Measurements from ENCODE around the genes STXBP3 and AKNAD1.

DNA sequence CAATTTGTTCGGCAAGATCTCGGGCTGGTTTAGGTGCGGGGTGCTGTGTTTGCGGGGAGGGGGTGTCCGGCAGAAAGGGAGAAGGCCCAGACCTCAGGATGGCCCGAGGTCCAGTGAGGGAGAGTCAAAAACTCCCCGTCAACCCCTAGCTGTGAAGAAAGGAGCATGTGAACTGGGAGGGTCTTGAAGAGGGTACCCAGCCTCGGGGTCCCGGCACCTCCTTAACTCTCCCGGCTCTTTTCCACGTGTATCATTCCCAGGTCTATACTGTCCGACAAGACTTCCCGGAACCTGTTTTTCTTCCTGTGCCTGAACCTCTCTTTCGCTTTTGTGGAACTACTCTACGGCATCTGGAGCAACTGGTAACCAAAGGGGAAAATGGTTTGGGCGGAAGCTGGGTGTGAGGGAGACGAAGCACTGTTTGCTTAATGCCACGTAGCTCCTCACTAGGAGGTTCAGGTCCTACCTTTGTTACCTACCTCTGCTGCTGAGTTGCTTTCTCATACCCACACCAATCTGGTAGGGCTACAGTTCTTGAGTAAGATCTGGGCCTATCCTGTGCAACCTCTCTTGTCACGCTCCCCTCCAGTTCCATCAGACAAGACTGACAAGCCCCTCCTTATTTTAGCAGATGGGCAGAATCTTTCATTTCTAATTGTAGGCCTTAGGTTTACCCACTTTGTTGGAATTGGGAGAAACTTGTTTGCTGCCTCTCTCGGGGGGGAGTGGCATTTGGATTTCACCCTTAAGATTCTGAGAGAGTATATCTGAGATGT, 608 bp downstream of the SLC30A7 start:
- PRO-cap, 2 experiments: peak in 2 of 2 experiments; most common plus-strand start position 102 of the sequence (in 1); most common minus-strand start position 115 of the sequence (in 1)

- PRO-cap, 2 experiments: no peak in any of the 2 experiments
Observed at GRCh38 chr1:101161988-101162440, 74.8 kb upstream of the S1PR1 start.

DNA sequence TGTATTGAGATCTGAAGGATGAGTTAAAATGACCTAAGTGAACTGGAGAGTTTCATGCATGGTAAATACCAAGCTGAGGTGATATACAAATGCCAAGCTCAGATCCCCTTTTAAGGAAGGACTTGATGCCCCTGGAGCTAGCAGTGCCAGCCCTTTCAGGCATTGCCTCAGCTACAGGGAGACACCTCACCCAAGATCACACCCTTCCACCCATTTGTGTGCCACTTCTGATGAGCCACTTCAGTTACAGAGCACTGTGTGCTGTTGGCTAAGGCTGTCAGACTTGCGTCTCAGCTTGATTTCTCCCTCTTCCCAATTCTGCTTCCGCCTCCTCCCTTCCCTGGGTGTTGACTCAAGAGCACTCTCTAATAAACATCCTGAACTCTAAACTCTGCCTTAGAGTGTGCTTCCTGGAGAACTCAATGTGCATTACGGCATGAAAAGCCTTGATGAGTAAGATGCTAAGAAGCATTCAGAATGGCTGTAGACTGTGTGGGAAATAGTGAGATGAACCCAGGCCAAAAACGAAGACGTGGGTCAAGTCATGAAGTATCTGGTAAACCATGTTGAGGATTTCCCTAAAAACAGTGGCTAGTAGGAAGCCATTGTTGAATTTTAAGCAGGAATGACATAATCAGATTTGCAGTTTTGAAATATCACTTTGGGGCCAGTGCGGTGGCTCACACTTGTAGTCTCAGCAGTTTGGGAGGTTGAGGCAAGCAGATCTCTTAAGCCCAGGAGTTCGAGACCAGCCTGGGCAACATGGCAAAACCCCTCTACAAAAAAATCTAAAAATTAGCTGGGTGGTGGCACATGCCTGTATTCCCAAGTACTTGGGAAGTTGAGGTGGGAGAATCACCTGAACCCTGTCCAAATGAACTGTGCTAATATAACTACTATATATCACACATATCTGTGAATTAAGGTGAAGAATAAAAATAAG, 54.8 kb upstream of the S1PR1 start:
- PRO-cap, 2 experiments: no peak in any of the 2 experiments

DNA sequence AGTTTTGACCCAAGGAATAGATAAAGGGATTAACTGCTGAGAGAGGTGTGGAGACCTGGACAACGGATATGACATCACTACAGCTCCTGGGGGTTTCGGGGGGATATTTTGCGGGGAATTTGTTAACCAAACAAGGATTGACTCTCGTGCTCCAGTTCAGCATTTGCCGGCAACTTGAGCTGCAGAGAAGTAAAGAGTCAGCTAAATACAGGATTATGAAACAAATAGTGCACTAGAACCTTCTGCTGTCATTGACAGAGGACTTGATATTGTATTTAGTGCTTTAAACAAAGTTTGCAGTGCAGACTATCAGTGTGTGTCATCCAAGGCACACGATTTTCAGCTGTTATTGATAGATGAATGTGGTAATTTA, 414 bp upstream of the OLFM3 start:
- PRO-cap, 2 experiments: no peak in any of the 2 experiments

GRCh38 chr1:102260190-102260503, 263.4 kb upstream of the OLFM3 start:
- PRO-cap, 2 experiments: no peak in any of the 2 experiments

GRCh38 chr1:103561998-103562601, 9.3 kb upstream of the AMY2B start:
- PRO-cap, 2 experiments: no peak in any of the 2 experiments

DNA sequence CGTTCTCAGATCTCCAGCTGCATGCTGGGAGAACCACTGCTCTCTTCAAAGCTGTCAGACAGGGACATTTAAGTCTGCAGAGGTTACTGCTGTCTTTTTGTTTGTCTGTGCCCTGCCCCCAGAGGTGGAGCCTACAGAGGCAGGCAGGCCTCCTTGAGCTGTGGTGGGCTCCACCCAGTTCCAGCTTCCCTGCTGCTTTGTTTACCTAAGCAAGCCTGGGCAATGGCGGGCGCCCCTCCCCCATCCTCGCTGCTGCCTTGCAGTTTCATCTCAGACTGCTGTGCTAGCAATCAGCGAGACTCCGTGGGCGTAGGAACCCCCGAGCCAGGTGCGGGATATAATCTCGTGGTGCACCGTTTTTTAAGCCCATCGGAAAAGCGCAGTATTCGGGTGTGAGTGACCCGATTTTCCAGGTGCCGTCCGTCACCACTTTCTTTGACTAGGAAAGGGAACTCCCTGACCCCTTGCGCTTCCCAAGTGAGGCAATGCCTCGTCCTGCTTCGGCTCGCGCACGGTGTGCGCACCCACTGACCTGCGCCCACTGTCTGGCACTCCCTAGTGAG, 914.6 kb downstream of the AMY1C start:
- PRO-cap, 2 experiments: no peak in any of the 2 experiments

GRCh38 chr1:107536258-107536540, 395.4 kb downstream of the NTNG1 start:
- PRO-cap, 2 experiments: no peak in any of the 2 experiments

DNA sequence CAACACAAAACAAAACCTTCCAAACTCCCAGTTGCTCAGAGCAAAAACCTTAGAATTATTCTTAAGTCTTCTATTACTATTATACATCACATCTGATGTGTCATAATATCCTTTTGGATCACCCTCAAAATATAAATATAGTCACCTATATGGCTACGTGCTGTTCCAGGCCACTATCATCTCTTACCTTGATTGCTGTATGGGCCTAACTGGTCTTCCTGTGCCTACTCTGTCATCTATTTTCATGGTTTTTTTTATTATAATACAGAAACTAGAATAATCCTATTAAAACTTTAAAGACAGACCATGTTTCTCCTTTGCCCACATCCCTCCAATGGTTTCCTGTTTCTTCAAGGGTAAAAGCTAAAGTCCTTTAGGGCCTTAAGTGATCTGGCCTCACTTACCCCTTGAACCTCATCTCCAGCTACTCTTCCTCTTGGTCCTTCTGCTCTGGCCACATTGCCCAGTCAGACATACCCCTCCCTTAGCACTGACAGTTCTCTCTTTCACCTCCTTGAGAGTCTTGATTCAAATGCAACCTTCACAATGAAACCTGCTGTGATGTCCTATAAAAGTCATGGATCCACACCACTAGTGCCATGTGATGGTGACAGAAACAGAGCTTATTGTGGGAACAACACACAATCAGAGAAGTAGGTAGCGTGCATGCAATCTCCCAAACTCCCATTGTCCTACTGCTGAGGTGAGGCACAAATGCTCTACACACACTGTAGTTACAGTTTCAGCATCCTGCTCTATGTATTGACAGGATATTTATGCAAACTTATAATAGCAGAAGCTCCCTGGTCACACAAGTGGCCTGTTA, 379.7 kb downstream of the VAV3 start:
- PRO-cap, 2 experiments: no peak in any of the 2 experiments

- PRO-cap, 2 experiments: no peak in any of the 2 experiments
Observed at GRCh38 chr1:107622924-107623416, 342.0 kb downstream of the VAV3 start.

DNA sequence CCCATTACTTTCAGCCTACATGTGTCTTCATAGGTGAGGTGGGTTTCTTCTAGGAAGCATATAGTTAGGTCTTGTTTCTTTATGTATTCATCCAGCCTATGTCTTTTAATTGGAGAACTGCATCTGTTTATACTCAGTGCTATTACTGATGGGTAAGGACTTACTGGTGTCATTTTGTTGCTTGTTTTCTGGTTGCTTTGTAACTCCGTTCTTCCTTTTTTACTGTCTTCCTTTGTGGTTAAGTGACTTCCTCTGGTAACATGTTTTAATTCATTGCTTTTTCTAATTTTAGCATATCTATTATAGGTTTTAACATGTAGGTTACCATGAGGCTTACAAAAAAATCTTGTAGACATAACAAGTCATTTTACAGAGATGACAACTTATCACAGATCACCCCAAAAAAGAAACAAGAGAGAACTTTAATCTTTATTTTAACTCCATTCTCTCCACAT, 160.8 kb downstream of the VAV3 start:
- PRO-cap, 2 experiments: no peak in any of the 2 experiments

- PRO-cap, 2 experiments: no peak in any of the 2 experiments
Observed at GRCh38 chr1:108050911-108051817, 86.2 kb upstream of the VAV3 start.

- PRO-cap, 2 experiments: peak in 2 of 2 experiments; most common minus-strand start chr1:108057681 (in 2)
Observed at GRCh38 chr1:108057499-108058110, 92.6 kb upstream of the VAV3 start.

DNA sequence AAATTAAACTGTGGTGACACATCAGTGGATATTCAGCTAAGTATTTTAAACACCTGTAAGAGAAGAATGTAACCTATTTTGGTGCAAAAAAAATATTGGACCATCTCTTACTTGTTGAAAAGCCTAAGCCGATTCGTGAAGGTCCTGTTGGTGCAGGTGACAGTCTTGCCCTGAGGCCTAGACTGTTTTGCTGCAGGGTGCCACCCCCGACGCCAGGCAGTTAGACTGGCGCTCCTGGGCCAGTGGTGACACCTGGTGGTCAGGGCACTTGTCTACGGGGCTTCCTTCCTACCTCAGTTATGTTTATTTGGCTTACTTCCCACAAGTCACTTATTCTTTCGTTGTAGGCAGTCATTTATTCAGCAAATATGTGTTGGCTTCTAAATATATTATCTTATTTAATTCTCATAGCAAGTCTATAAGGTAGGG, 1.8 kb downstream of the EEIG2 start:
- PRO-cap, 2 experiments: peak in 1 of 2 experiments; most common plus-strand start position 183 of the sequence (in 1)

DNA sequence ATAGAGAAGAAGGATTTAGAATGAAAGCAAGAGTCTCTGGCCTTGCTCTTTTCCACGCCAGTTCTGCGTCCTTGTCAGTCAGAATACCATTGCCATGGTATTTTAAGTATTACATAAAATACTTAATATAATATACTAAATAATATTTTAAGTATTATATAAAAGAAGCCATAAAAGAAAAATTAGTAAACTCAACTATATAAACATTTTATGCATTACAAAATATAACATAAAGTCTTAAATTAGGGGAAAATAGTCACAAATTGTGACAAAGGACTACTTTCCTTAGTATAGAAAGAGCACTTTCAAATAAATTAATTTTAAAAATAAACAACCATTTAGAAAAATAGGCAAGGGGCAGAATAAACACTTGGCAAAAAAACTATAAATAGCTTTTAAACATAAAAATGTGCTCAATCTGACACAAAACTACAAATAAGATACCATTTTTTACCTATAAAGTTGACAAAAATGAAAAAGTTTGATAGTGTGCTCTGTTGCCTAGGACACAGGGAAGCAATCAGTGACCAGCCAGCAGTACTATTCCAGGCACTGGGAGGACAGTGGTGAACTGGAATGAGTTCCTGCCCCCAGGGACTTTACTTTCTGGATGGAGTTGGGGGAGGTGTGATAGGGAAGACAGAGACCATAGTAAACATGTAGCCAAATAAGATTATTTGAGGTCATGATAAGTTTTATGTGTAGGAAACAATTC, 41.6 kb downstream of the EEIG2 start:
- PRO-cap, 2 experiments: no peak in any of the 2 experiments

GRCh38 chr1:108746136-108746864, at the start of gene STXBP3:
STXBP3 (plus strand) TSS chr1:108746674.
- PRO-cap, 2 experiments: peak in 2 of 2 experiments; most common plus-strand start chr1:108746691 (in 2); most common minus-strand start chr1:108746480 (in 2)

DNA sequence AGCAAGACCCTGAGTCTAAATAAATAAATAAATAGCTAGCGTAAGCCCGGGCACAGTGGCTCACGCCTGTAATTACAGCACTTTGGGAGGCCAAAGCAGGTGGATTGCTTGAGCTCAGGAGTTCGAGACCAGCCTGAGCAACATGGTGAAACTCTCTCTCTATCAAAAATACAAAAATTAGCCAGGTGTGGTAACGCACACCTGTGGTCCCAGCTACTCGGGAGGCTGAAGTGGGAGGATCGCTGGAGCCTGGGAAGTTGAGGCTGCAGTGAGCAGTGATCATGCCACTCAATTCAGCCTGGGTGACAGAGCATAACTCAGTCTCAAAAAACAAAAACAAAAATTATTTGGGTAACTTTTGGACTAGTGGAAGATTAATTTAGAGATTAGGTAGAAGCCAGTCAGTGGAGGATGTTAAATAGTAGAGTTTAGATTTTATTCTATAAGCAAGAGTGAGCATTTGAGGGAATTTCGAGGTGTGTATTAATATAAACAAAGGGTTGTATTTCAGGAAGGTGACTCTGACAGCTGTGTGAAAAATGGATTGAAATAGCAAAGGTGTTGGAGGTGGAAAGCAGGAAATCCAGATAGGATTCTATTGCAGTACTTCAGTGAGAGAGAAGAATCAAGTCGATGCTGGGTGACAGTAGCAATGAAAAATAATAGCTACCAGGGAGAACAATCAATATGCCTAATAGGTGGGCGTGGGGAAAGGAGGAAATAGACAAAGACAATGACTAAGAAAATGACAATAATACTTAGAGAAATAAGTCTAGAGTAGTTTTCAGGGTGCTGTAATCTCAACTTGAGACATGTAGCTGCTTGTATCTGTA, 2.2 kb downstream of the STXBP3 start:
- PRO-cap, 2 experiments: peak in 1 of 2 experiments; most common plus-strand start position 219 of the sequence (in 1)

DNA sequence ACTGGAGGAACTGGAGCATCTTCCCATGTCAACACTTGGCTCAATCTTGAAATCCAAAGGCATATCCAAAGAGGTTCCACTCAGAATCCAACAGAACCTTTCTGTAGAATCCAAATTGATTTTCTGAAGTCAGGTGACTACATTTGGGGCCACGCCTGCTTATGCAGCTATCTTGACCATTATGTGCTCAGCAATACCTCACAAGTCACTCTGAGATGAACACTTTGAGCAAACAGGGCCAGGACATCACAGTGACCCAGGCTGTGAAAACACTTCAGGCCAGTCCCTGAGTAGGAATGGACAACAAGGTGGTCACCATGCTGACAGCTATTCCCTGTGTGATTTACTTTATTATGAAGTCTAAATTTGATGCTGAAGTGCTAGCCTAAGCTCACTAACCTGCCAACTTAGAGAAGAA, at the start of gene AKNAD1:
AKNAD1 (minus strand) TSS at position 135 of the 418 bp plus-strand sequence.
- PRO-cap, 2 experiments: no peak in any of the 2 experiments

DNA sequence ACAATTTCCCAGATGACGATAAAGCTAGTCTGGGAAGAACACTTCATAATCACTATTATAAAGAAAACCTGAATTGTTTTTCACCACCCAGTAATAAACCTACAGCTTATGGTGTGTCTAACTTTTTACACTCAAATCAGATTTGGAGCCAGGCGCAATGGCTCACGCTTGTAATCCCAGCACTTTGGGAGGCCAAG, 945 bp downstream of the CLCC1 start:
- PRO-cap, 2 experiments: no peak in any of the 2 experiments

GRCh38 chr1:109089990-109090480, 529 bp upstream of the TMEM167B start:
- PRO-cap, 2 experiments: peak in 2 of 2 experiments; most common plus-strand start chr1:109090367 (in 2); most common minus-strand start chr1:109090310 (in 2)

Measured in monocyte (primary cell).